Vagina (tissue), 1 donor: ENCODE measurements around a stretch of chr4.

DNA sequence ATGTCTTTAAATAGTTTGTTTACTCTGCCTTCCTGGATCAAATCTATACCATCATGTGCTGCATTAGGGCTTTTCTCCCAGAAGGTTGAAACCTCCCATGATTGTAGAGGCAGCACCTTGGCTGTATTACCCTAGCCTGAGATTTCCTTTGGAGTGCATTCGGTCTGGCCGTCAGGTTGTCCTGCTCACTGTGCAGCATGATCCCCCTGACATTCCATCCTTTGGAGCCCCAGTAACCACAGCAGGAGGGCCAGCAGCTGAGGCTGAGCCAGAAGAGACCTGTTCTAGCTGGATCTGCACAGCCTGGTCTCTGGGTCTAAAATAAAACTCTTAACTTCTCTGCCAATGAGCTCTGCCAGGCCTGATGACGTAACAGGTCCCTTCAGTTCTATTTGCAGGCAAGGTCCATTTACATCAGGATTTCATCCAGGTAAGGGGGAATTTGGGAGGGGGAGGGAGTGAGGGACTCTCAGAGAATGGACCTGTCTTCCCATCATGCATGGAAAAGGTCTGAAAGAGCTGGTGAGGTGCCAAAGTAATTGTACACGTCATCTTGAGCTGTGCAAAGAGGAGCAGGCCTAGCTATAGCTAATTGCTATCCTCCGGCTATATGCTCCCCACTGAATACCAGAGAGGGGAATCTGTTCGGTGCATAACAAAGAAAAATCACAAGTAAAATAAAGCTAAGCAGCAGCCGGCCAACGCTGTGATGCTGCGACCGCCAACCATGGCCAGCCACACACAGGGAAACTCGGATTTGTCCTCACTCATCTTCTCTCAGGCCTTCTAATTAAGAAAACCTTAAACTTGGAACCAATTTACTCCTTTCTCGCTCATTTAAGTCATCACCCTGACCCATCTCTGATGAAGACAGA is 60.0 kb downstream of the MAML3 start:
- PRO-cap = no peak
- RAMPAGE, long total RNA = no peak

DNA sequence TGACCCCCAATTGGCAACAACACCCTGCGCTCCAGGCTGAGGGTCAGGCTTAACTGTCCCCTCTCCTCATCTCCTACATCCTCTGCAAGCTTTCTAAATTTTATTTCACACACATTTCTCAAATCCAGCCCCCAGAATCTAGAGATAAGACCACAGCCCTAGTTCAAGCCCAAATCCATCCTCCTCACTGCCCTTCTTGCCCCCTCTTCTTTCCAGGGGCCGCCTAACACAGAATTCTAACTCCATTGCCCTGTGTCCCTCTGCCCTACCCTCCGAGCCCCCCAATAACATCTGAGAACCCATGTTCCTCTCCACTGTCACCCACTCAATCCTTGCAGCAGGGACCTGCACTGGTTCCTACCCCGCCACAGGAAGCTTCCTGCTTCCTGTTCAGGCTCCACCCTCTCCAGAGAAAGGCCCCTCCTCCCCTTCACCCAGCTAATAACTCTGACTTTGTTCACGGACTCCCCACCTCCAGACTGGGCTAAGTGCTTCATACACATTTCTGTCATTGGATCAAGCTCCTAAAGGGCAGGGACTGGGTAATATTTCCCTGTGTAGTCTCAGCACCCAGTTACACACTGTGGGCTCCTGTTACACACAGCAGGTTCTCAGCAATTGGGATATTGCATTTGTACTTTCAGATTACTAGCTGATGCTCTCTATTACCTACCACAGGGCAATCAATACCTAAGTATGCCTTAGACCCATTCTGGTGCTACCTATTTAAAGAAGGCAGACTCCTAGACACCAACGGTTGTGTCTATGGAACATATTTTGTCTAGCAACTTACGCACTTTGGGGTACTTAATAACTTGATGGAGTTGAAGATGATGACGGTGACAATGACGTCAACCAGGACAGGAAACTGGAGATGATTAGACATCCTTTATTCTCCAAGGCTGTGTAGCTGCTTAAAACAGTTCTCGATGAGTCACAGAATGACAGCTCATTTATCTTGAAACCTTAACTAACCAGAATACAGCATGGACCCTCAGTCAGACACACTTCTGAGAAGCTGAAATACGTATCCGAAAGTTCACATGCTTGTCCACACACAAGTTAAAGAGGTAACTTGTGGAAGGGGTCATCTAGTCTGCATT is 58.2 kb downstream of the MAML3 start:
- PRO-cap = bidirectional peak, plus-strand start at position 471 of the sequence, minus-strand start at position 369 of the sequence
- RAMPAGE, long total RNA = start-site peak on the minus strand centred at position 588 of the sequence, 231 bp wide, 9 reads

DNA sequence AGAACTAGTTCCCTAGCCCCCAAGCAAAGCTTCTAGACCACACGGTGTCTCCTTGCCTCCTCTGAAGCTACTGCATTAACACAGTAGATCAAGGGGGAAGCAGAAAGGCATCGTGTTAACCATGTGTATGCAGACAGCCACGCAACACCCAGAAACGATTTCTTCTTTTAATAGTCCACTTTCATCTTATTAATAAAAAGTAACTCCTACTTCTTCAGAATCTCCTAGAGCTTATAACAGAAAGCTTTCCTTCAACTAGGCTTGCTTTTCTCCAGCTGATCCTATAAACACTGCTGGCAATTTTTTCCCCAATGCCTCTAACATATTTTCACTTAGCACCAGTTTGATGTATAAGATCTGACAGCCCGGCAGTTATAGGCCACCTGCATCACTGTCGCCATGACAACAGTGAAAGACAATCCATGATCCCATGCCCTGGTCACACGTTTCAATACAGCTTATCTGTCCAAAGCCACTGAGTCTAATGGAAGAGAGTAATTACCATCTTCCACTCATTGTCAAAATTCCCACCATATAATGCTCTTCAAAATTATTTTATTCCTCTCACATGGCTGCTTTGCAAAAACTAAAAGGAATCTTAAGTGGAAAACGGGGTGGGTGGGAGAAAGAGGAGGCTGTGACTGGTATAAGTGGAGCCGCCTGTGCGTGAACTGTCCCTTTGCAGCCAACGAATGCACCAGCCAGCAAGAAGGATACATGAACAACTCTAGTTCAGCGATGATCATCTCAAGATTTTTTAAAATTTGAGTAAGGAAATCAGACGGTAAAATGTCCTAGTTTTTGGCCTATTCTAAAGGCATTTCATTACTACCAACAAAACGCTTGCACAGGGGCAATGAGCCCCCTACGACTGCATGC is 44.3 kb downstream of the MAML3 start:
- PRO-cap = no peak
- RAMPAGE, long total RNA = start-site peak on the minus strand centred at position 416 of the sequence, 212 bp wide, 13 reads

GRCh38 chr4:140308297-140308920 is 65.0 kb upstream of the SCOC start:
- PRO-cap = bidirectional peak, plus-strand start at chr4:140308726, minus-strand start at chr4:140308671
- RAMPAGE, long total RNA = no peak

DNA sequence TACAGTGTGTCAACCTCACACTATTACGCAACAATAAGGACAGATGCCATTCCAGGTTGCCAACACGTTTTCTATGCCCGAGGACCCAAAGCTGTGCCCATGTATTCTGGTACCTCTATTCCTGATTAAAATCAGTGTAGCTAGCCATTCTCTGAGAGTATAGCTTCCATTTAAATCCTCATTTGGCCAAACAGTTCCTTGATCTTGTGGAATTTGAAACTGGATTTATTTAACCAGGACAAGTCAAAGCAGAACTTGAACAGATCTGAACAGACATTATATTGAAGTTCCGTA is 833 bp downstream of the SCOC start:
- PRO-cap = no peak
- RAMPAGE, long total RNA = no peak

- PRO-cap = no peak
- RAMPAGE, long total RNA = no peak
Observed at GRCh38 chr4:140640876-140641599, 72.3 kb upstream of the UCP1 start.

GRCh38 chr4:140673541-140674105 is 82.6 kb downstream of the TBC1D9 start:
- PRO-cap = no peak
- RAMPAGE, long total RNA = start-site peak on the minus strand at chr4:140673731-140674028, 10 reads

DNA sequence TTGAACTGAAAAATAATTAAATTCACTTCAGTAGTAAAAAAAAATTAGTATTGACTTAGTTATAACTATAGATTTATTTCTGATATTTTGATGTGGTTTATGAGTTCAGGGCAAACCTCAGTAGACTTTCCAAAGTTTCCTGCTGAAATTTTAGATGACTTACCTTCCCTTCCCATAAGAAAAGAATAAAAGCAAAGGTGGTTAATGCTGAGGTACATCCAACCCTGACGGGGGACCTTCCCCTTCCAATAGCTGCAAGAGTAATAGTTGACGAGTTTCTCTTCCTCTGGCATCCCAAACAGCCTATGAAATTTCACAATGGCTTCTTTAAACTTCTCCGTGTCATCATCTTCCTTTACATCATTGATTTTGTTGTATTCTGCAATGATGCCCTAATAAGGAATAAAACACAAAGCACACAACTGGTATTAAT is 76.7 kb downstream of the TBC1D9 start:
- PRO-cap = no peak
- RAMPAGE, long total RNA = no peak

GRCh38 chr4:140809632-140810227 is 53.5 kb upstream of the TBC1D9 start:
- PRO-cap = no peak
- RAMPAGE, long total RNA = no peak

DNA sequence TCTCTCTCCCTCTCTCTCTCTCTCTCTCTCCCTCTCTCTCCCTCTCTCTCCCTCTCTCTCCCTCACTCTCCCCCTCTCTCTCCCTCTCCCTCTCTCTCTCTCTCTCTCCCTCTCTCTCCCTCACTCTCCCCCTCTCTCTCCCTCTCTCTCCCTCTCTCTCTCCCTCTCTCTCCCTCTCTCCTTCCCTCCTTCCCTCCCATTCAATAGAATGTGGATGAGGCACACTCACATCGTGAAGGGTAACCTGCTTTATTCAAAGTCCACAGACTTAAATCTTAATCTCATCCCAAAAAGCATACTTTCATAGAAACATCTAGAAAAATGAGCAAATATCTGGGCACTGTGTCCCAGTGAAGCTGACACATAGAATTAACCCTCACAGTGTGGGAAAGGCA is 54.8 kb upstream of the TBC1D9 start:
- PRO-cap = no peak
- RAMPAGE, long total RNA = no peak

DNA sequence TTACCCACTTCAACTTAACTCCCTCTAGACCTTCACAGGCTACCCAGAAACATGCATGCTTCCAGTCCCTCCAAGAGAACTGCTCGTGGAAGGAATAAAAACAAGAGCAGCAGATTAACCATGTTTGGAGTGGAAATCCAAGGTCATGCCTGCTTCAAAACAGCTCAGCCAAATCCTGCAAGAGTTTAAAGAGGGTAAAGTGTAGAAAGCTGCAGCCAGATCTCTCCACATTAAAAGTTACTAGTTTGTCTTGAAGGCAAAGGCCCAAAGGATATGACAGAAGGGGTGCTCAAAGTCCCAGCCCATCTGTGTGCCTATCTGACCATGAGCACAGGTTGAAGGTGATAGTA is 139.2 kb downstream of the RNF150 start:
- PRO-cap = bidirectional peak, plus-strand start at position 188 of the sequence, minus-strand start at position 81 of the sequence
- RAMPAGE, long total RNA = no peak

DNA sequence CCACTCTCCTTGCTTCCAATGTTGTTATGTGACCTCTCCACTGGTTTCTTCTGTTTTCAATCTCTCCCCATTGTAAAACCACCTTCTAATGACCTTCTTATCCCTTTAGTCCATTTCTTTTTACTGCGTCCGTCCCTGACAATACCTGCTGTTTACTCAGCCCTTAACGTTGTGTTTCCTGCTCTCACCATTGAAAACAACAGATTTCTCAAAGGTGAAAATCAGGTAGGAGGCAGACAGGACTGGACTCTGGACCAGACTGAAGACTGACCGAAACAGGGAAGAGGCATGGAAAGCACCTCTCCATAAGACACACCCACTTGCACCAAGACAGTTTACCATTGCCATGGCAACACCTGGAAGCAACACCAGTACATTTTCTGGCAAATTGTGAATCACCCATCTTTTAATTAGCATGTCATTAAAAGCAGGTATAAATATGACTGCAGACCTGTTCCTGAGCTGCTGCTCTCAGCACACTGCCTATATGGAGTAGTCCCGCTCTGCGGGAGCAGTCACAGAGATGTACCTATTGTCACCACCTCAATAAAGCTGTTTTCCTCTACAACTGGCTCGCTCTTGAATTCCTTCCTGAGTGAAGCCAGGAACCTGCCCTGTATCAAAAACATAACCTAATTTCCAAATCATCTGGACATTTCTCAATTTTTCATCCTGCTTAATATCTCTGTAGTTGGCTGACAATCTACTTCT is 117.1 kb downstream of the RNF150 start:
- PRO-cap = no peak
- RAMPAGE, long total RNA = no peak

- PRO-cap = no peak
- RAMPAGE, long total RNA = no peak
Observed at GRCh38 chr4:141233378-141234380, 13.0 kb downstream of the ZNF330 start.

DNA sequence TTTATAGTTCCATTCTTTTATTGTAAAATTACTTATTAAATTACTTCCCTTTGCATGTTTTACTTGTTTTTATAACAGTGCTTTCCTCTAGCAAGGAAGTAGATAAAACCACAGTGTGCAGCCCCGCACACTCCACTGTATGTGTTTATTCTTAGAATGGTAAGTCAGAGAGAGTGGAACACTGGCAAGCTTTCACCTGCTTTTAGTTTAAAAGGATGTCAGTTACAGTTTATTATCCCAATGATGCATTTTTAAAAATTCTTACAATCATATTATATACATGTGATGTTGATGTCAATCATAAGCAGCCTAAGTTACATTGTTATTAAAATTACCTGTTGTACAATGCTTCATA is 149.3 kb downstream of the INPP4B start:
- PRO-cap = no peak
- RAMPAGE, long total RNA = no peak

- PRO-cap = no peak
- RAMPAGE, long total RNA = no peak
Observed at GRCh38 chr4:142703930-142704286, 142.2 kb downstream of the INPP4B start.

DNA sequence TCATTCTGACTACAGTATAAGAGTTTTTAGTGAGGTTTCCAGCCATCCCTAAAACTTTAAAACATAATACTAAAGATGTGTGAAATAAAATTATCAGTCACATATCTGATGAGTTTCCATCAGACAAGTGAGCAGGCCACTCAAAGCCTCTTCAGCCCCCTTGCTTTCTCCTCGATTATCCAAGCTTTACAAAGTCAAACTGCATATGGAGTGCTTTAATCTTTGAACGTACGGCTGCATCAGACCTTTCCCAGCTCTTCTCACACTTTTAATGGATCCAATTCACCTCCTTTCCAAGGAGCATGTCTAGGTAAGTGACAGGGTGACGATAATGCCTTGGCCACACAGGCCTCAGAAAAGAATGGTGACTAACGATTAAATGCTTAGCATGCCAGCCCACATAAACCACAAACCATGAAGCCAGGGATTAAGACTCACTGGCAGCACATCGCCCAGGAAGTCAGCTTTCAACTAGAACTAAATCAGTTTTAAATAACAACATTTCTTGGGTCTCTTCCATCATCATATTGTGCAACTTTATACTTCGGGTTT is 28.8 kb downstream of the INPP4B start:
- PRO-cap = no peak
- RAMPAGE, long total RNA = no peak

- PRO-cap = no peak
- RAMPAGE, long total RNA = no peak
Observed at GRCh38 chr4:143183818-143184541, 737 bp upstream of the USP38 start.

- PRO-cap = no peak
- RAMPAGE, long total RNA = no peak
Observed at GRCh38 chr4:143341189-143341975, 4.7 kb downstream of the GAB1 start.

DNA sequence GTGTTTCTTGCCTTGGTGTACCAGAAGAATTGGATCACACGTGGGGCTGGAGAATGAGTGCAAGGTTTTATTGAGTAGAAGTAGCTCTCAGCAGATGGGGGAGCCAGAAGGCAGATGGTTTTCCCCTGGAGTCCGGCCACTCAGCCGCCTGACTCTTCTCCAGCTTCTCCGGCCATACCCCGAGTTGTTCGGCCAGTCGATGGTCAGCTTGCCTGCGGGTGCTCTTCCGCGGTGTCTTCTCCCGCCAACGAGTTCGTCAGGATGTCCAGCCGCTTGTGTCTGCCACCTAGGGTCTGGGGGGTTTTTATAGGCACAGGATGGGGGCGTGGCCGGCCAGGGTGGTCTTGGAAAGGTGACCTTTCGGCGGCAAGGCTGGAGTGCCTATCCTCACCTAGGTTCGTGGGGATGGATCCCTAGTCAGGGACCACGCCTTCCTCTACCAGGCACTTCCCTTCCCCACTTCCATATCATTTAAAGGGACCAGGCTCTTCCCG is 14.6 kb downstream of the GAB1 start:
- PRO-cap = no peak
- RAMPAGE, long total RNA = no peak

- PRO-cap = no peak
- RAMPAGE, long total RNA = no peak
Observed at GRCh38 chr4:143356442-143357086, 19.9 kb downstream of the GAB1 start.